A172 (cell line): ENCODE measurements around the genes SH3BP1 and TOMM22.

DNA sequence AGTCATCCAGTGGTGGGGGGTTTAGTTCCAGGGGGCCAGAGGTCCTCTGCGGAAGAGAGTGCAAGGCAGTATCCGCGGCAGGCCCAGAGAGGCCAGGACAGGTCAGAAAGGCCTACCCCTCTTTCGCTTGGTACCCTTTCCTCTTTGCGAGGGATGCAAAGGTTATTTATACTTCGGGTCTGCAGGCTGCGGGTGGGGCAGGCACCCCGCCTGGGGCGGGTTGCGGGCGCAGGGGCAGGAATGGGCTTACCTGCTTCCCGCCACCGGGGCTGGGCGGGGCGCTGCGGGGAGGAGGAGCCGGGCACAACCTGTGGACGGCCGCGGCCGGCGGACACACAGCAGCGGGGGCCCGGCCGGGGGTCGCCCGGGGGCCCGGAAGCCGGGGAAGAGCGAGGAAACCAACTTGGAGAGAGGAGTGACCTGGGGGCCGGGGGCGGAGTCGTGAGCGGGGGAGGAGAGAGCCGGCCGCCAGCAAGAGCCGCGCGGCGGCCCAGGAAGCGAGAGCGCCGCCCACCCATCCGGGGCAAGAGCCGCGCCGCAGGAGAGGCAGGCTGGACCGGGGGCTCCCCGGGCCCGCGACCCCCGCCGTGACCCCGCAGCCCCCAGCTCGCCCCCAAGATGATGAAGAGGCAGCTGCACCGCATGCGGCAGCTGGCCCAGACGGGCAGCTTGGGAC lies at the start of gene SH3BP1:
Gene SH3BP1, plus strand, starts transcription at position 500 of the 676 bp plus-strand sequence.
- RAMPAGE, long total RNA: no peak

DNA sequence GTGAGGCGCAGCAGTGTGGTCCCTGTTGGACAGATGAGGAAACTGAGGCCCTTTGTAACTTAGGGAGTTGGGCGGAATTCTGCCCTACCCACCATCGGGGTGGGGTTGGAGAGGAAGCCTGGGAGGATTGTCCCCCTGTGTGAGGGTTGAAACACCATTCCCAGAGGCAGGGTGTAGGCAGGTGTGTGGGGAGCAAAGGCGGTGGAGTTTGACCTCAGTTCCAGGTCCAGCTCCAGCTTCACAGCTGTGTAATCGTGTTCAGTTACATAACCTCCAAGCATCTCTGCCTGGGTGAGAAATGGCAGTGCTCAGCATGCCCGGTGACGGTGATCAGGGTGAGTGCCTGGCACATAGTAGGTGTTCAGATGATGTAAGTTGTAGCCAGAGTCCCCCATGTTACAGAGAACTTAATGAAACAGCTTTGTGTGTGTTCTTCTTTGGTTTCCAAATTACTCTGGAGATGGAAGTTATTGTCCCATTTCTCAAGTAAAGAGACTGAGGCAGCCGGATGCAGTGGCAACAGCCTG lies 1.1 kb downstream of the PDXP start:
- RAMPAGE, long total RNA: no peak

- RAMPAGE, long total RNA: no peak
Observed at GRCh38 chr22:37852098-37852709, 3.0 kb downstream of the EIF3L start.

DNA sequence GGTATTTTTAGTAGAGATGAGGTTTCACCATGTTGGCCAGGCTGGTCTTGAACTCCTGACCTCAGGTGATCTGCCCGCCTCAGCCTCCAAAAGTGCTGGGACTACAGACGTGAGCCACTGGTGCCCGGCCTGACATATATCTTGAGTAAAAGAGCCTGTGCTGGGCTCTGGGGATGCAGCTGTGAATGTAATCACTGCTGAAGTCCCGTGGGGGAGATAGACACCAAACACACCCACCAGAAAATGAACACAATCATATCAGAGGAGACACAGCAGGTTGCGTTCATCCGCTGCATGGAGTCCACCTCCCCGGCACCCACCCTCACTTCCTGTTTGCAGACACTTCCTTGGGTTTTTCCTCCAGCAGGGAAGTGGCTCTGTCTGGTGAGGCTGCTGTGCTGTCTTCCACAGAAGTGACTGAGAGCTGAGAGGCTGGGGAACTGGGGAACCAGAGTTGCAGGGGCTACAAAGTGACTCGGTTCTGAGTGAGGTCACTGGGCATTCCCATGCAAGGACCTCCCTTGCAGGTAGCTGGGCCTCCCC lies 7.1 kb downstream of the MICALL1 start:
- RAMPAGE, long total RNA: no peak

- RAMPAGE, long total RNA: no peak
Observed at GRCh38 chr22:38039411-38039847, 17.8 kb upstream of the PICK1 start.

DNA sequence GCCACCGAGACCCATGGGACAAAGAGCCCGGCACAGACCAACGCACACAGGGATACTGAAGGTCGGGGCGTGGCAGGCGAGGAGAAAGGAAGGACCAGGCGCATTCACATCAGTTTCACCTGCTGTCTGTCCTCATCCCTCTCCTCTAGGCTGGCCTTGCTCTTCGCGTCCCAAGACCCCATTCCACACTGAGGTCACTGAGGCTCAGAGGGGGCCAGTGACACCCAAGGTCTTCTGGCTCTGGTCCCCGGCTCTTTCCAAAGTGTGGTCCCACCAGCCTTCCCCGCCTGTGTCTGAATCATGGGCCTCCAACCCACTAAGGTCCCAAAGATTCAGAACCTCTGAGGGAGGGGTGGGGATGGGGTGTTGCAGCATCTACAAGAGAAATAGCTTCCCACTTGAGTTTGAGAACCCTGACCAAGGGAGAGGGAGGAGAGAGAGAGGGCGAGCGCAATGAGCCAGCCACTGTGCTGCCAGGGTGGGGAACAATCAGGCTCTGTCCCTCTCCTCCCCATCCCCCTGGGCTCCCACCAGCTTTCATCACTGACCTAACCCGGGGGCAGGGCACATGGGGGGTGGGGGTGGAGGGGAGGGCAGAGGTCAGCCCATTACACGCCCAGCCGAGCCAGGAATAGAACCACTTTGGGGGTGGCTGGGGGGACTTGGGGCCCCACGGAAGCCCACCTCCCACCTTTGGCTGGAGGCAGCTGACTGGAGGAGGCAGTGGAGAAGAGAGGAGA lies 7.1 kb upstream of the PICK1 start:
- RAMPAGE, long total RNA: no peak

GRCh38 chr22:38084354-38084887 lies 437 bp upstream of the SLC16A8 start:
- RAMPAGE, long total RNA: no peak

DNA sequence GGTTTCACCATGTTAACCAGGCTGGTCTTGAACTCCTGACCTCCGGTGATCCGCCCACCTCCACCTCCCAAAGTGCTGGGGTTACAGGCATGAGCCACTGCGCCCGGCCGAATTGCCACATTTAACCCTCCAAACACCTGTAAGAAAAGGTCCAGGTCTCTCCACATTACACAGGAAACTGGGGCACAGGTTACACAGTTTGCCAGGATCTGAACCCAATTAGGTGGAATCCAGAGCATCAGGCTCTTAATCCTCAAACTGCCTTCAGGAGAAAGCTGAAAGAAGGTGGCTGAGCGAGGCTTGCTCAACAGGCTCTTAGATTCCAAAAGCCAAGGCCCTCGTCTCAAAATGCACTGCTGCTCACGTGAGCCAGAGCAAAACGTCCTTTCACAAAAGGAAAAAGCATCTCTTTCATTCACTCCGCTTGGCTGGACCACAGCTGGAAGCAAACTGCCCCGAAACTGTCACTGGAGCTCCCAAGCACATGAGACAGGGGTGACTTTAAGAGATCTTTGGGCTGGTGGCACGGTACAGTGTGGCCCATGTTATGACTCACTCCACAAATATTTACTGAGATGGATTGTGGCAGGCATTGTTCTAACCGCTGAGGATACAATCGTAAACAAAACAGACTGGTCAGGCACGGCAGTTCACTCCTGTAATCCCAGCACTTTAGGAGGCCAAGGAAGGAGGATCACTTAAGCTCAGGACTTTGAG lies 3.8 kb downstream of the PLA2G6 start:
- RAMPAGE, long total RNA: no peak

DNA sequence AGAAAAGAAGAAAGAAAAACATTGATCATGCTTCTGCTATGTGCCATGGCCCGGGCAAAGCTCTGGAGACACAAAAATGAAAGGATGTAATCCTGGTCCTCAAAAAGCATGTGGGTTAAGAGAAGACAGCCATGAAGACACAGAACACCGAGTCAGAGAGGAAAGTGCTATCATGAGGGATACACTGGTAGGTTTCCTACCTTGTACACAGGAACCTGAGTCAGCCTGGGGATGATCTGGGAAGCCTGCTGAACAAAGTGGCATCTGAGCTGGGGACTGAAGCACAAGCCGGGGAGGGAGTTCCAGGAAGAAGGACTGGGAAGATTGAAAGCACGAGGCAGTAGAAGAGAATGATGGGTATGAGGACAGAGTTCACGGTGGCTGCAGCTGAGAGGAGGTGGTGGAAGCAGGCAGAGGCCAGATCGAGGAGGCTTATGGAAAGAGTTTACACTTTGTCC lies 9.9 kb upstream of the MAFF start:
- RAMPAGE, long total RNA: no peak

- RAMPAGE, long total RNA: no peak
Observed at GRCh38 chr22:38220179-38221181, 18.7 kb downstream of the MAFF start.

DNA sequence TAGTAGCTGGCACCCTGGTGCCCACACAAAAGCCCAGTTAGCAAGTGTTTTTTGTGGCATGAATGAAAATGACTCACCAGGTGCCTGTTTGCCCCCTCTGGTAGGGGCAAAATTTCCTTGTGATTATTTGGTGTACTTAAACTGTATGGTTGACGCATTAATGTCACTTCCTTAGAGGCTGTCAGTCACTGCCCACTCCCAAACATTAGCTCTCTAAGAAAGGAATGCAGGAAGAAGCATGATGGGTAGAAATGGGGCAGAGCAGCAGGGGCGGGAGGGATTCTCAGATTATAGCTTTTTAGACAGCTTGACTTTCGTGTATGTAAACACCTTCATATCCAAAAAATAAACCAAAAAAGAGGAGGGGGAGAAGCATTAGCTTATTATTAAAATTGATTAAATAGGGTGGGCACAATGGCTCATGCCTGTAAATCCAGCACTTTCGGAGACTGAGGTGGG lies 15.9 kb upstream of the TMEM184B start:
- RAMPAGE, long total RNA: no peak

GRCh38 chr22:38292508-38293672 lies 20.1 kb upstream of the TMEM184B start:
- RAMPAGE, long total RNA: no peak

DNA sequence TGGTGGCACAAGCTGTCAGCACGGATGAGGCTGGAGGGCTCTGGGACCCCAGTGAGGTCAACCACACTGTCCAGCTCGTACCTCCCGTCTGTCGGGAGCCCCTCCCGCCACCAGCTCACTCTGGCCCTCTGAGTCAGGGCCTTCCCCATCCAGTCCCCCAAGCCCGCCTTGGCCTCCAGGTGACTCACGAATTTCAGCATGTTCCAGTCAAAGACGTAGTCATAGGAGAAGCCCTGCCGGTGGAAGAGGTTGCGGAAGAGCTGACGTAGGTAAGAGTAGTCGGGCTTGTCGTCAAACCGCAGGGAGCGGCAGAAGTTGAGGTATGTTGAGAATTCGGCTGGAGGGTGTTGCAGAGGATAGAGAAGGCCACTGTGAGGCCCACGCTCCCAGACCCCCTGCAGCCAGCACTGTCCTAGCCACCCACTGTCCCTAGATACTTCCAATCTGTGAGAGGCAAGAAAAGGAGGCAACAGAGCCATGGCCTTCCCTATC lies 18.6 kb downstream of the CSNK1E start:
- RAMPAGE, long total RNA: no peak

- RAMPAGE, long total RNA: no peak
Observed at GRCh38 chr22:38302784-38303267, 14.4 kb downstream of the CSNK1E start.

DNA sequence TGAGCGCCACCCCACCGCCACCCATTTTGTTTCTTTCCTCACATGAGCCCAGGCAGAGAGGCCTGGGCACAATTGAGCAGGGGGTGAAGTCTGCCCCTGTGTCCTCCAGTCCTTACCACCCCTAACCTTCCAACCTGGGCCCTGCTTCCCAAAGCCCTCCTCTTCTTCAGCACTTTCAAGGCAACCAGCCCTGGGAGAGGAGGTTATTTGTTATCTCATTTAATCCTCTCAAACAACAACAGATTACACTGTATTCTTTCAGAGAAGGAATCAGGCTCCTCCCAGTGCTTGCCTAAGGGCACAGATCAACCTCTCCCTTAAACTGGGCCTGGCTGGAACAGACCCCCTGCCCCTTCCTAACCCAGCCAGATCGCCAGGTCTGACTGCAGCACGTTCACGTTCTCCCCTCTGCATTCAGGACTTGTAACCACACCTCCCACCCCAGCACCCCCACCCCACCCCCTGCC lies 2.0 kb upstream of the CSNK1E start:
- RAMPAGE, long total RNA: no peak

DNA sequence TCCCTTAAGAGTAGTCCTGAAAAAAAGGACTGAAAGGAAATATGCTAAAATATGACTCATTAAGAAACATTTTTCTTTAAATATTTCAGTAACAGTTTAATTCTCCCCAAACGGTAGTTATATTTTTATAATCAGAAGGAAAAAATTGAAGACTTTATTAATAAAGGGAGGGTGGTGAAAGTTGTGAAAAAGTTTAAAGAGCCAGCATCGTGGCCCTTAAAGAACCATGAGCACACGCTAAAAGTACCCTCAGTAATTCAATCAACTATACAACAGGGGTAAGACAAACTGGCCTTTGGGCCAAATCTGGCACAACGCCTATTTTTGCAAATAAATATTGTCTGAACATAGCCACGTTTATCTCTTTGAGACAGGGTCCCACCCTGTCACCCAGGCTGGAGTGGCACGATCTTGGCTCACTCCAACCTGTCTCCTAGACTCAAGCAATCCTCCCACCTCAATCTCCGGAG lies 13.2 kb downstream of the DDX17 start:
- RAMPAGE, long total RNA: no peak

DNA sequence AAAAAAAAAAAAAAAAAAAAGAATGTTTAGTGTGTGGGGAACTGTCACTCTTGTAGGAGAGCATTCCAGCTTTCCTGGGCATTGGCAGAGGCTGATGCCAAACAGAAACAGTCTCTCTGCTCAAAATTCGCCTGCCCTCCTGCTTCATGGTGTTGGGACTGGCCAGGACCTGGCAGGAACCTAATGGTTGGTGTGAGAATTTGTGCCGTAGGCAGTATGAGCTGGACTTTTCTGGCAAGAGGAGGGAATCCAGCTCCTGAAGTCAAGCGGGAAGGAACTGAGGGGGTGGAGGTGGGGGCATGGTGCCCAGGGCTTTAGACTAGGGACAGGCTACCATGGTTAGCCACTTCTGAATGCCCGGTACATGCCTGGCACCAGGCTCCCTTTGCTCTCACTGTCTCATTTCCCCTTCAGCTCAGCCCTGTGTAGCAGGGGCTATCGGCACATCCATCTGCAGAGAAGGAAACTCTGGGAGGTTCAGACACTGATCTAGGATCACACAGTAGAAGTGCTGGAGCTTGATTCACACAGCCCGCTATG lies 6.8 kb upstream of the TOMM22 start:
- RAMPAGE, long total RNA: no peak

DNA sequence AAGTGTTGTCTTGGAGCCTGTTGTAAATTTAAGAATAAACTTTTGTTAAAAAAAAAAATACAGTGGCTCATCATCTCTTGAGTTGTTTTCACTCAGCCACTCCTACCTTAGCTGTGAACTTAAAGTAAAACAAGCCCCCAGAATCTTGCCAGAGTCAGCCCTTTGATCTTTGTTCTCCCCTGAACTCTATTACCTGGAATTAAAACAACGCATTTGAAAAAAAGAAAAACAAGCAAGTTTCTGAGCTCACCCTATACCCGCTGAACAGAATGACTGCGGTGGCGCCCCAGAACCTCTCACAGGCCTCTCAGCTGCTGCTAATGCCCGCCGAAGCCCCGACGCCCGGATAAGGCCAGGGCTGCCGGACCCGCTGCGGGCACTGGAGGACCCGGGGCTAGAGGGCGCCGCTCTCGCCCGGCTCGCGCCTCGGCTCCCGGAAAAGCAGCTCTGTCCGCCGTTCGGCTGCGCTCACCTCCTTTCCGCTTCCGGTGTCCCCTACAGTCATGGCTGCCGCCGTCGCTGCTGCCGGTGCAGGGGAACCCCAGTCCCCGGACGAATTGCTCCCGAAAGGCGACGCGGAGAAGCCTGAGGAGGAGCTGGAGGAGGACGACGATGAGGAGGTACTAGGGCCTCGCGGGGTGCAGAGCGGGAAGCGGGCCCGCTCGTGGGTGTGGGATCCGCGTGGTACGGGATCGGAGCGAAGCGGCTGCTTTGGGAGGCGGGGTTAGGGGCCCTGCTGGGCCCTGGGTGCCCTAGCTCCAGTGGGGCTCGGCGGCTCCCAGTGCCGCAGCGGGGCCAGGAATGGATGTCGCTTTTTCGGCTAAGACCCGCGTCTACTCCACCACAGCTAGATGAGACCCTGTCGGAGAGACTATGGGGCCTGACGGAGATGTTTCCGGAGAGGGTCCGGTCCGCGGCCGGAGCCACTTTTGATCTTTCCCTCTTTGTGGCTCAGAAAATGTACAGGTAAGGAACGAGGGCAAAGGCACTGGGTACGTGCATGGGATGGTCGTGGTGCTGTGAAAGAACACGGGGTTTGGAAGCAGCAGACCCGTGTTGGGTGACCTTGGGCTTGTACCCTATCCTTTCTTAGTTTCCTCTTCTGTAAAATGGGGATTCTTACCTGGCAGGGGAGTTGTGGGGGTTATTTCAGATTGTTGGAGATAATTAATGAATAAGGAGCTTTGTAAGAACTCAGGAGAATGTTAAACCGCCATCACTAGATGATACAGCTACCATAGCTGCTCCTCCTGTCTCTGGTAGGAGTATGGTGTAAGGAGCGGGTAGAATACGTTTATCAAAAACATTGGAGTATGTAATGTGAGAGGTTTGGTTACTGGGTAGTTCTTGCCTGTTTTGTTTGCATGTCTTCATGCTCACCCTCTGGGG lies at the start of gene TOMM22:
Gene TOMM22, plus strand, starts transcription at position 482 of the 1,389 bp plus-strand sequence.
- RAMPAGE, long total RNA: start-site peak on the minus strand centred at position 400 of the sequence, 53 bp wide, 6 and 17 reads in 2 replicates; start-site peak on the plus strand centred at position 496 of the sequence, 25 bp wide, 293 and 469 reads in 2 replicates

DNA sequence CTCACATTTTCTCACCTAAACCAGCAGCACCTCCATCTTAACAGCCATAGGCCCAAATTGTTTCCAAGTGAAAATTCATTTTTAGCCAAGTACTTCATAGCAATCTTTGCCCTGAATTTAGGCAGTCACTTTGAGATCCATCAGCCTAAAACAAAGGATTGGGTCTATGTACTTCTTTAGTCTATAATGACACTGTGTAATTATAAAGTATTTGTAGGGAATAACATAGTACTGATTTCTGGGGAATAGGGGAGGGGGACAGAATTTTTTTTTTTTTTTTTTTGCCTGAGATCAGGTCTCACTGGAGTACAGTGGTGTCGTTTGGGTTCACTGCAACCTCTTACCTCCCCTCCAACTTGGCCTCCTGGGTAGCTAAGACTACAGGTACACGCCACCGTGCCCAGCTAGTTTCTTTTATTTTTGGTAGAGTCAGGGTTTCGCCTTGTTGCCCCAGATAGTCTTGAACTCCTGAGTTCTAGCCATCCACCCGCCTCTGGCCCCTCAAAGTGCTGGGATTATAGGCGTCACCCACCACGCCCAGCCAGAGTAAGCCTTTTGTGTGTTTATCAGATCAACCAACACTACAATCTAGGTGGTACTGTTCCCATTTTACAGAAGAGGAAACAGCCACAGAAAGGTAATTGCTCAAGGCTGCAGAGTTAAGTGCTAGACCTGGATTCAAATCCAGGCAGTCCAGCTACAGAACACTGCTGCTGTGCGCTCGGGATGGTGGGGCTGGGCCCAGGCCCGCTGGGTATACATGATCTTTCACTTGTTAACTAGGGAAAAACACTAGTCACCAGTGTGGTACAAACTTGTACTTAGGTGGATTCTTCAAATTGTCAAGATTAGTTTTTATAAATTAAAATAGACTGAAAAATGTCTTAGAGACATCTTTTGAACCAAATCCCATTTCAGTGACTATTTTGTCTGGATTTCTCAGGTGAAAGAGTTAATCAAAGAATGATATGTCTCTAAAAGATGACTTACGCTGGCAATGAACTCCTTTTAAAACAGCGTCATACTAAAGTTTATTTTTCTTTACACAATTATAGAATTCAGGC lies 3.1 kb downstream of the TOMM22 start:
- RAMPAGE, long total RNA: no peak

DNA sequence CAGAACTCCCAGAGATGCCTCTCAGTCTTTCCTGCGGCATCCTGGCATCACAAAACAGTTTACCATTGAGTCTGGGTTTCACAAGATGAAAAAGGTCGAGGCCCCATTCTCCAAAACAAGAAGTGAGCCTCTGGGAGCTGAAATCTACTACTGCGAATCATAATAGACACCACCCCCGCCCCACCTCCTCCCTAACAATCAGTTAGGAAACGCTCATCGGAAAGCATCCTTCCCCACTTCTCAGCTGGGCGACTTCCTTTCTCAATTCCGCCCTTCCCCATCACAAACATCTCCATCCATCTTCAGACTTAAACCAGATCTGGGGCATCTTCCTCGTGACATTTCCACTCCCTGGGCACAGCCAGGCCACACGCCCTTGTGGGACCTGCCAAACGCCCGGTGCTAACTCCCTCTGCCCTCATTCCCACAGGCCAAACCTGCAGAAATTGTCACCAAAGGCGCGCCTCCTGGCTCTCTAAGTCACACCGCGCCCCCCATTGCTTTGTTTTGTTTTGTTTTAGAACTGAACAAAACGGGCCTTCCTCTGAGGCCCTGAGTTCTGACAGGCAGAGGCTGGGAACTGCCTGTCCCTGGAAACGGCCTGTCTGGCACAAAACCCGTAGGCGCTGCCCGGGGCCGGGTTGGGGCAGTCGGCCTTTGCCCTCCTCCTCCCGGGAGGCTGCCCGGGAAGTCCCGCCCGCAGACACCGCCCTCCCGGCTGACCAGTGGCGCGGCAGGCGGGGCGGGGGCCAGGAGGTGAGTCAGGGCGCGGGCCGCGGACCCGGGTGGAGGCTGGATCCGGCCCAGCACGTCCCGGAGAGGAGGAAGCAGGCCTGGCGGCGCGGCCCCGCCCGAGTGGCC lies 733 bp downstream of the SUN2 start:
- RAMPAGE, long total RNA: no peak